Measurements from ENCODE around the gene PTX4.

GRCh38 chr16:866468-867150, 66.1 kb upstream of the GNG13 start:
- PRO-cap = no peak

DNA sequence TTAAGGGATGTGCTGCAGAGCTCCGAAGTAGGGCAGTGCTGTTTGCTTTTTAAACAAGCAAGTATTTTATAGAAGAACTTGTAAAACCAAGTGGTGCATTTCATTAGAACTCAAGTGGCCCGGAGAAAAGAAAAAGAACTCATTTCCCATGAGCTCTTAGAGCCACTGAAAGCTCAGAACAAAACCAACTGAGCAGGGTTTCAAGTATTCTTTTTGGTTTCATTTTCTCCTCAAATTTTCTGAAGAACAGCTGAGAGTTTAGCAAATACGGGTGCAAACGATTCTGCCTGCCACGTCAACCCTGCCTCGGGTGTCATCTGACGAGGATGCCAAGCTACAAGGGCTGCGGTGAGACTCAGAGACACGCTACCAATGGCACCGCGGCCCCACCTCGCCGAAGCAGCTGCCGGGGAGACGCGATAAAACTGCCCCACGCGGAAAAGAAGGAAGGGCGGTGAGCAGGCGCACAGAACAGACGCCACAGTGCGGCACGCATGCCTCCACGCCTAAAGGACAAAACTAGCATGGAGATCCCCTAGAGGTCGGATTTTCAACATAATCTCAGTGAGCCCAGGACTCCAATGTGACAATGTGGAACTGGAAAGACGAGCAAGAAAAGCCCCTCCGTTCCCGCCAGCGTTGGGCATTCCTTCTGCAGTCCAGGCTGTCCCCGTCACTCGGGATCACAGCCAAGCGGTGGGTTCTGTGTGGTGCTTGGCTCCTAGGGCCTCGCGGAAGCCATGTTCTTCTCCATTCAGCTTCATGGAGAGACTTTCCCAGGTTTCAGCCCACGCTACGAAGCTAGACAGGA, 6.1 kb downstream of the LMF1 start:
- PRO-cap = no peak

- PRO-cap = no peak
Observed at GRCh38 chr16:984122-984709, 2.6 kb downstream of the SOX8 start.

DNA sequence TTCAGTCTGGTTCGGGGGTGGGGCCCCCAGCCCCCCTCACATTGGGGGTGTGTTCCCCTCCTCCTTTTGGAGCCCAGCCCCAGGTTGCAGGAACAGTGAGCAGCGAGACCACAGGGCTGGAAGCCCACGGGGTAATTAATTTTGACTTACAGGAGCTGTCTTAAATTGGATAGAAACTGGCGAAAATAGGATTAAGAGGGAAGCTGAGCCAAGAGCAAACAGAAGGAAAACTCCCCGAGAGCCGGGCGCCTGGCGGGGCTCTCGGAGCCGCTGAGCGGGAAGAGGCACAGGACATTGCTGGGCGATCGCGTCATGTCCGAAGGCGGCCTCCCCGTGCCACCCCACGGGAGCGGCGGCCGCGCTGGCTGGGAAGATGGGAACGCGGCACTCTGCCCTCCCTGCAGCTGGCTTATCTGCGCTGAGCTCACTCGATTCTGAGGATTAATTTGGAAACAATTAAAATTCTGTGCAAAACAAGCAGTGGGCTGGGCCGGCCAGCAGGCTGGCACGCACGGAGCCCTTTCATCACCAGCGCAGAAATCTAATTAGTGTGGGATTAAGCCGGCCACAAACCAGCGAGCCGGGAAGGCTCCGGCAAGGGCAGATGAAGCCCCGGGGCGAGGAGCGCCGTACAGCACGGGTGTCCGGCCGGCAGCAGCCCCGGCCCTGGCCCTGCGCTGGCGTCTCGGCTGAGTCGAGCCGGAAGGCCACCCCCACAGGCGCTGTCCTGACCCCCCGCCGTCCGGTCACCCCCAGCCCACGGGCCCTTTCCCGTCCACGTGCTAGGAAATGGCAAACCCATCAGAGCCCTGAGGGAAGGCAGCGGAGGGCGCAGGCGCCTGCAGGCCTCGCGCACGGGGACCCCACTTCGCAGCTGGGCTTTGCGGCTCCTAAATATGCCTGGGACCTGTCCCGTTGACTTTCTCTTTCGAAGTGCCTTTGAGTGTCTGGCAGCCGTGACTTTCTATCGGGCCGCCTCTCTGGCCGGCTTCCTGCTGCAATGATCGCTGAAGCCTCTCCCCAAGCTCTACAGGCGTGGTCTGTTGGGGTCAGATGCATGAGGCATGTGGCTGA, 37.8 kb downstream of the SOX8 start:
- PRO-cap = no peak

DNA sequence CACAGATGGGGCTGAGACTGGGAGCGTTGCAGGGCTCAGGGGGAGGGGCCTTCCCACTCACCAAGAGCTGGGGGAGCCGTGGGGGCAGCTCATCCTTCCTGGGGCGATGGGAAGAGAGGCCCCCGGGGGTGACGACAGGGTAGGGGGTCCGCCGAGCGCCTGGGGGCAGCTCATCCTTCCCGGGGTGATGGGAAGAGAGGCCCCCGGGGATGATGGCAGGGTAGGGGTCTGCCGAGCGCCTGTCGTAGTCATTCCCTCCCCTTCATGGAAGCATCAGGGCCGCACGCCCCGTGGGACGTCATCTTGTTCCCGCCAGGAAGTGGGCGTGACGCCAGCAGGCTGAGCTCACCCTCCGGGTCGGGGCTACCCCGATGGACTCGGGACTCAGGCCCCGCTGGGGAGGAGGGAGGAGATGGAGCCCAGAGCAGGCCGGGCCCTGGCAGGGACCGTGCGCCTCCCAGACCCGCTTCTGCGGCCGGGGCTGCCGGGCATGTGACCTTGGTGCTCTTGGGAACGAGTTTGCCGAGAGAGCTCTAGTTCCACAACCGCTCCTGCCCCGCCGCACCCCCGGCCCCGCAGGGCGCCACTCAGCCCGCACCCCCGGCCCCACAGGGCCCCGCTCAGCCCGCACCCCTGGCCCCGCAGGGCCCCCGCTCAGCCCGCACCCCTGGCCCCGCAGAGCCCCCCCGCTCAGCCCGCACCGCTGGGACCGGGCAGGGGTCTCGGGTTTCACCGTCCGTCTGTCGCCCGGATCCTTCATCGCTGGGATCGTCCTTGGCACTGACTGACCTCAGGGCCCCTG, 5.5 kb downstream of the CACNA1H start:
- PRO-cap = no peak

- PRO-cap = no peak
Observed at GRCh38 chr16:1164603-1165180, 11.8 kb downstream of the CACNA1H start.

GRCh38 chr16:1212654-1213182, 12.3 kb downstream of the TPSG1 start:
- PRO-cap = no peak

DNA sequence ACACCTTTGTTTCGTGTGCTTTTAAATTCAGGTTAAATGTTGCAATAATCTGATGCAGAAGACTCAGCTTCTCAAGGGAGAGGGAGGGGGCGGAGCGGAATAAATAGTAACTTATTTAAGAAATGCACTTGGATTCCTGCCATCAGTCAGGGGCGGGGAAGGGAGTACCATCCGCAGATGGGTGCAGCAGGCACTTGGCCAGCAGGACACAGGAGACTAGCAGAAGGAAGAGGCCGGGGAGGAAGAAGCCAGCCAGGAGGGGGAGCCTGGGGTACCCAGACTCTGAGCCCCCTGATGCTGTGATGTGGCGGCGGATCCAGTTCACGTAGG, 3.5 kb downstream of the TPSG1 start:
- PRO-cap = no peak

GRCh38 chr16:1299270-1300194, 9.9 kb upstream of the UBE2I start:
- PRO-cap = no peak

DNA sequence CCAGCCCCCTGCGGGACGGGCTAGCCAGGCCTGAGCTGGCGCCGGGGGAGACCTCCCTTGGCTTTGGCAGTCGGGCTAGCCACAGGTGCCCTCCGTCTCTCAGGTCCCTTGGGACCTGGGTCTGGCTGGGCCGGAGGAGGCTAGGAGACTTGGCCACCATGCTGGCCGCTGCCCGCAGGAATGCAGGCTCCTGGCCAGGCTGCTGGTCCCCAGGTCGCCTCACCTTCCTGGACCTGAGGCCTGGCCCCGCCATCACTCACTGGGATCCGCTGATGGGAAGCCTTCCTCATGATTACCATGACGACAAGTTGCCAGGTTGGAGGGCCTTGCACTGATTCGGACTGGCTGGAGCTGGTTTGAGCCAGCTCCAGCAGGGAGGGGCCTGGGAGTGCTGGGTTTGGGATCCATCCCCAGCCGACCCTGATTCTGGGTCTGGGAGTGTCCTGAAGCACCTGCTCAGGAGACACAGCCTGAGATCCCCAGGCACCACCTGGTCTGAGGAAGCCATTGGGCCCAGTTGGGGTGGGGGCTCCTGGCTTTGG, 6.0 kb upstream of the BAIAP3 start:
- PRO-cap = no peak

DNA sequence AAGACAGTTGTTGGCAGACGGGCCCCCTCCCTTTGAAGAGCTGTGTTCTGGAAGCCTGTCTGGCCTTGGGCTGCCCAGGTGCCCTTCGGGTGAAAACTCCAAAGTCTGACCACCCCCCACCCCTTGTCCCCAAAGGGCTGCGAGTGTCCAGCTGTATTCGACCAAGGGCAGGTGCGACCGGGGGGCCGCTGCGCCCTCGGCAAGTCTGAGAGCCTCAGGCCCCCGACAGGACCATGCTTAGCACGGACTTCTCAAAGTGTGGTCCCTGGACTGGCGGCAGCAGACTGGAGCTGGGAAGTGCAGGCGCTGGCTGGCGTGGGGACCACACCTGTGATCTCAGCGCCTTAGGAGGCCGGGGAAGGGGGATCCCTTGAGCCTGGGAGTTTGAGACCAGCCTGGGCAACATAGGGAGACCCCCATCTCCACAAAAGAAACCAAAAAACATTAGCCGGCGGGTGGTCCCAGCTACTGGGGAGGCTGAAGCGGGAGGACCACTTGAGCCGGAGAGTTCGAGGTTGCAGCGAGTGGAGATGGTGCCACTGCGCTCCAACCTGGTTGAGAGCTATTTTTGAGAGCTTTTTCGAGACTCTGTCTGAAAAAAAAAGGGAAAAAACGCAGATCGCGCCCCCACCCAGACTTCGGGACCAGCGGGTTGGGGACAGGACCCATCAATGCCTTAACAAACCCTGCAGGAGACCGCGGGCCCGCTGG, 987 bp upstream of the BAIAP3 start:
- PRO-cap = no peak

GRCh38 chr16:1426875-1427594, 3.8 kb upstream of the PERCC1 start:
- PRO-cap = no peak

GRCh38 chr16:1427801-1428487, 2.9 kb upstream of the PERCC1 start:
- PRO-cap = no peak

DNA sequence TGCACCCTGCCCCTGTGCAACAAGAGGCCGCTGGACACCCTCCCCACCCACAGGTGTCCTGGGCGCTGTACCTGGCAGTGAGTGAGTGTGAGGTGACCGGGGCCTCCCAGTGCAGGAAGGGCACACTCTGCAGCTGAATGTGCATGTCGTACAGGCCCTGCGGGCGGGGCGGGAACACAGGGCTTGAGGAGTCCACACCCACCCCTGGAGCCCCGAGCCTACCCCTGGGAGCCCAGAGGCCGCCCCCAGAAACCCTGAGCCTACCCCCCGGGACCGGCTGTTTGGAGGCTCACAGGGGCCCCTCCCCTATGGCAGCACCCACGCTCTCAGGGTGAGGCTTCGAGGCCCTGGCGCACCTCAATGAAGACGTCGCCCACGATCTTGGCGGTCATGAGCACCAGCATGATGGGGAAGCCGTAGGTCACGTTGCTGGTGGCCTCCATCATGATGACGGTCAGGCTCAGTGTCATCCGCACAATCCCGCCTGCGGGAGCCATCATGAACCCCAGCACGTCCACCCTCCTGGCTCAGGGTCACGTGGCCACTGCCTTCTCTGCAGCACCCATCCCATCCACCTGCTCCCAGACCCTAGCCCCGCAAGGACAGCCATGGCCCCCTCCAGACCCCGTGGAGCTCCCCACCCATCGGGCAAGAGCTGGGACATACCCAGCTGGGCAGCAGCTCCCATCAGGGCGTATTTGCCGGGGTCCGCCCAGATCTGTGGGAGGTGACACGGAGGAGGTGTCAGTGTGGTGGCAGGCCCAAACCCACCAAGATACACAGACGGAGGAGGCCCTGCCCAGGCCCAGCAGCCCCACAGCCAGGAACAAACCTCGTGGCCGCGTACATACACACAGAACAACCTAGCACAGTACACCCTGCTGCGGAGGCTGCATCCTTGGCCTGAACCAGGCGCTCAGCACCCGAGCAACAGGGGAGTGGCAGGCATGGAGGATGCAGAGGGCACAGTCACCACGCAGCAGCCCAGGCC, 4.5 kb upstream of the CCDC154 start:
- PRO-cap = no peak

- PRO-cap = no peak
Observed at GRCh38 chr16:1488764-1489369, at the start of gene PTX4. PTX4 (minus strand) TSS chr16:1488944.

- PRO-cap = no peak
Observed at GRCh38 chr16:1494071-1495237, 1.3 kb downstream of the TELO2 start.

DNA sequence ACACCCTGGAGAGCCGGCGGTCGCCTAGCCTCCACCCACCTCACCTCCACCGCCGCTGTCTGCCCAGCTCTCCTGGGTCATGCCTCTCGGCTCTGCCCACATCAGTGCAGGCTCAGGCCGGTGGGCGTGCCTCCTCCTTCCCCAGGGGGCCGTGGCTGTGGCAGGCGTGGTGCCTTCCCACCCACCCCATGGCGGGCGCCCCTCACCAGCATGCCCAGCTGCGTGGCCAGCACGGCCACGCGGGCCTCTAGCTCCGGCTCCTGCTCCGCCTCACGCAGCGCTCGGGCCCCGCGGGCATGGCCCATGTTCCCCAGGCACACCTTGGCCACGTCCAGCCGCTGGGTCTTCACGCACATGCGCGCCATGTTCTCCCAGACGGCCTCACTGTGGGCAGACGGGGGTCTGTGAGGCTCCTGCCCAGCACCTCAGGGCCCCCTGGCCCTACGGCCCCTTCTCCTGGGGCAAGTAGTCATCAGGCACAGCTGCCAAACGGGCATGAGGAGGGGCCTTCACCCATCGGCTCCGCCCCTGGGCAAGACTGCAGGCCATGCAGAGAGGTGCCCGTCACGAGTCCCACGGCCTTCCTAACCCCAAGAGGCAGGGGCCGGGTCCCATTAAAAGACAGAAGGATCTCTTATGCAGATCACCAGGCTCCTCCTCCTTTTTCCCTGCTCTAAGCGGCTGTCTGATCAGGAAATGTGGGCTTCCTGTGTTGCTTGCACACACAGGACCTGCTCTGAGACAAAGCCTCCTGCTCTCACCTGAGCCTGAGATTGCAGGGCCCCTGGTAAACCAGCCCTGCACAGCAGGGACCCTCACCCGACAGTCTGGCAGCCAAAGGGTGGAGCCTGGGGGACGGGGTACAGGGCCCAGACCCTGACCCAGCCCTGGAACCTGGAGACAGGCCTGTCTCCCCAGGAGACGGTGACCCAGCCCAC, 6.8 kb upstream of the TMEM204 start:
- PRO-cap = no peak

DNA sequence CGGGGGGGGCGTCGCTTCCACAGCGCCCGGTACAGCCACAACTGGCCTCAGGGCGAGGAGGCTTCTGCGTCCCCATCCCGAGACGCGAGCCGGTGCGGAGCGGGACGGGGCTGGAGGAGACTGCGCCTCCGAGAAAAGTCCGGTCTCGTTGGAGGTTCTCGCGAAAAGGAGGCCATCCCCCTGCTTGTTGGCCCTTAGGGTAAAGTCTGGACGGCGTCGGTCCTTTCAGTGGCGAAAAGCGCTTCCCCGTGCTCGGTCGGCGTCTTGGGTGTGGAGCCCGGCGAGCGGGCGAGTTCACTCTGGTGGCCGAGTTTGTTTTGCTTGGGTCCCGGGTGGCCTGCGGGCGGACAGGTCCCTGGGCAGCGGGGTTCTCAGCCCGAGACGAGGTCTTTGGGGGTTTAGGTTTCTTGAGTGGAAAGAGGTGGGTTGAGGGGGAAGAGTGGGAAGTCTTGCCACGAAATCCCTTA, 606 bp downstream of the CRAMP1 start:
- PRO-cap = no peak

- PRO-cap = no peak
Observed at GRCh38 chr16:1689015-1689822, 11.1 kb downstream of the JPT2 start.

DNA sequence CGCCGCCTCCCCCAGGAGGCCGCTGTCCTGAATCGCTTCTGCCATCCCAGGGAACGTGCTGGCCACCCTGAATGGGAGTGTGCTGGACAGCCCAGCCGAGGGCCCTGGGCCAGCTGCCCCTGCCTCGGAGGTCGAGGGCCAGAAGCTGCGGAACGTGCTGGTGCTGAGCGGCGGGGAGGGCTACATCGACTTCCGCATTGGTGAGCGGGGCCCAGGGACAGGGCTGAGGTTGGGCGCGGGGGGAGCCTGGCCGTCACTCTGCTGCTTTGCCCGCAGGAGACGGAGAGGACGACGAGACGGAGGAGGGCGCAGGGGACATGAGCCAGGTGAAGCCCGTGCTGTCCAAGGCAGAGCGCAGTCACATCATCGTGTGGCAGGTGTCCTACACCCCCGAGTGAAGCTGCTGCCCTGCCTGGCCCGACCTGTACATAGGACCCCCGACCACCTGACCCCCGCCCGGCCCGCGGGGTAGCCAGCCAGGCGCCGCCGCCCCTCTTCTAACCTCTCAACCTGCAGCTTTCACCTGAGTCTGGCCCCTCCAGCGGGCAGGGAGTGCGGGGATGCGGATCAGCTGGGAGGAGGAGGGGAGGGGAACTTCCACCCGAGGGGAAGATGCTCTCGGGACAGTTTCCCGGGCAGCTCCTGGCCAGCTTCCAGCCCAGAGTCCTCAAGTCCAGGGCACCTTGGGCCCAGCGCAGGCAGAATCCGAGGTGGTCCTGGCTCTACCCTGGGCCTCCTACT, 2.7 kb downstream of the NME3 start:
- PRO-cap = no peak